Pericardium (tissue), 1 donor: ENCODE results near the genes NCEH1 and ECT2.

- RRBS, result no CpG with 5 or more reads among the region's 3 CpGs
These were observed 31.0 kb downstream of the PLD1 start for GRCh38 chr3:171779270-171779687.

DNA sequence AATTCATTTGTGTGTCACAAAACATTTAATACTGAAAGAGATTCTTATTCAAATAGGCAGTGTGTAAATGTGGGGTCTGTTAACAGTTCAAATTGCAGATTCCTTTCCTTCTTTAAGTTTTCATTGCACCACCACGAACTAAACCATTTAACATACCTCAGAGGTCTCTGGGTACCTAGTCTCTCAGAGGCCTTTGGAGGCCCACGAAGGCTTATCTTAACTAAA, 1.1 kb downstream of the PLD1 start:
- RRBS, result no CpG with 5 or more reads among the region's 2 CpGs

GRCh38 chr3:171809488-171809823, 827 bp downstream of the PLD1 start:
- RRBS, result no CpG with 5 or more reads among the region's 10 CpGs

GRCh38 chr3:171841287-171841773, 1.8 kb upstream of the TMEM212 start:
- RRBS, result no CpG with 5 or more reads among the region's 3 CpGs

GRCh38 chr3:171975359-171975791, 64.0 kb upstream of the FNDC3B start:
- RRBS, result no CpG with 5 or more reads among the region's 4 CpGs

- RRBS, result no CpG with 5 or more reads among the region's 7 CpGs
These were observed 28.0 kb downstream of the FNDC3B start for GRCh38 chr3:172067249-172068001.

DNA sequence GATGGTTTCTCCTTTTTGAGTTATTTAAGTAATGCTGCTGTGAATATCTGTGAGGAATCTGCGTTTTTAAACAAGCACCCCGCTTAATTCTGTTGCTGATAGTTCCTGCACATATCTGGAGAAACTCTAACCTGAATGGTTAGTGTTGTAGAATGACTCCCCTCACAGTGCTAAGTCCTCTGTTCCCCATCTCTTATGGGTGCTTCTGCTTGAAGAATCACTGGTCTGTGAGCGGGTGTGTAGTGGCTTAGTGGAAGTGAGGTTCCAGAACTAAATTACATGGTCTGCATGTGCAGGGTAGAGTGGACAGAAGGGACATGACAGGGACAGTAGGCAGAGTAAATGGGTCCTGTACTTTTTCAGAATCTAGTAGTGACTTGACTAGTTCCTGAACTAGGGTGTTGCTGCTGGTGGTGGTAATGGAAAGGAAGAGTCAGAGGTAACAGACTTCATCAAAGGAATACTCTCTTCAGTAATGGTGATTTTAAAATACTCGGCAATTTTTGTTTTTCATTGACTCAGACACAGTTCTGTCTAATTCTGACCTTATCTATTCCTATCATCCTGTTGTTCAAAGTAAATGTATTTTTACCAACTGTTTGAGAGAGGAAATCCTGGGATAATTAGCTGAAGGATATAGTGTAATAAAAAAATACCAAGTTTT, 55.3 kb downstream of the FNDC3B start:
- RRBS, result no CpG with 5 or more reads among the region's 4 CpGs

DNA sequence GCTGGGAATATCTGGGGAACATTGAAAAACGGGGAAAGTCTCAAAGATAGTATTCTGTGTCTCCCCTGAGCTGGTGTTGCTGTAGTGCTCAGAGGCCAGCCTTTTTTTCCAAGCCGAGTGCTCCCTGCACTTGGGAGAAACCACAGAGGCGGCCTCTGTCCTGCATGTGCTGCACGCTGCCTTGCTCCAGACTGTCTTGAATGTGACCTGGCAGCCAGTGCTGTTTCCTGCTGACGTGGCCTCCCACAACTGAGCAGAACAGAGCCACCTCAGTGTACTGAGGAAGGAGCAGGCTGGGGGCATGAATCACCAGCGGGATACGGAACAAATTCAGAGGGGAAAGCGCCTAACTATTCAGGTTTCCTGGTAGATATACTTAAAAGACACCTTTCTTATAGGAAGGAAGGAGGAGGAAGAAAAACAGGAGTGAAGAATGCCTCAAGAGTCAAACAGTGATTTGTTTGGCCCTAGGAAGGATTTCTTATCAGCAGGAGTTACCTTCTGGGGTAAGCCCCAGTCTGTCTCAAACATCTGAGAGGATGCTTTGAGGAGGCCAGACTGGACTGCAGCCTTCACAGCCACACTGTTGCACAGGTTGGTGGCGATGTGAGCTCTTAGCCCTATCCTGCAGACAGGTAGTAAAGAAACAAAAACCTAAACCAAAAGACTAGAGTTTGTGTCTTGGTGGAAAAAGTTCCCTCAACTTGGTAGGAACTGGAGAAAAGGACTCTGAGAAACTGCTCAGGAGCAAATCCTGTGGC, 114.0 kb downstream of the FNDC3B start:
- RRBS, result no CpG with 5 or more reads among the region's 9 CpGs

- RRBS, result no CpG with 5 or more reads among the region's 6 CpGs
These were observed 121.0 kb downstream of the FNDC3B start for GRCh38 chr3:172160049-172161034.

DNA sequence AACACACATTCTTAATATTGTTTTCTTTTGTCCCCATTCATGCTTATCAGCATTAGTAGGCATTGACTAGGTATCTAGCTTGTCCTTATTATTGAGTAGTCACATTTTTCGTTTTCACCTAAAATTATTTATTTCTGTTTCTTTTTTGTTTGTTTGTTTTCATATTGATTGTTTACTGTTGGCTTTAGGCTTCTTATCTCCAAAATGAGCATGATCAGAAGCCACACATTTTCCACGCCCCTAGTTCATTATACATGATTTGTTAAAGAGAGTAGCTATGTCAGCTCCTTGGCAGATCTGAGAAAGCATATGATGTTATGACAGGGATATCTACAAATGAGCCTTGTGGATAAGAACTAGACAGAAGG, 168.1 kb downstream of the GHSR start:
- RRBS, result no CpG with 5 or more reads among the region's 2 CpGs

GRCh38 chr3:172698198-172698631, 12.7 kb downstream of the NCEH1 start:
- RRBS, result no CpG with 5 or more reads among the region's 2 CpGs

GRCh38 chr3:172710638-172711802, at the start of gene NCEH1:
Gene NCEH1, minus strand, starts transcription at chr3:172711067.
- RRBS, result 2% methylated on average over 8 of the region's 45 CpGs

- RRBS, result under 1% methylated on average over 10 of the region's 54 CpGs
These were observed at the start of gene ECT2 for GRCh38 chr3:172750133-172751135. Gene ECT2, plus strand, starts transcription at chr3:172750726.

GRCh38 chr3:172760072-172760363, 9.5 kb downstream of the ECT2 start:
- RRBS, result no CpG with 5 or more reads among the region's 1 CpG

DNA sequence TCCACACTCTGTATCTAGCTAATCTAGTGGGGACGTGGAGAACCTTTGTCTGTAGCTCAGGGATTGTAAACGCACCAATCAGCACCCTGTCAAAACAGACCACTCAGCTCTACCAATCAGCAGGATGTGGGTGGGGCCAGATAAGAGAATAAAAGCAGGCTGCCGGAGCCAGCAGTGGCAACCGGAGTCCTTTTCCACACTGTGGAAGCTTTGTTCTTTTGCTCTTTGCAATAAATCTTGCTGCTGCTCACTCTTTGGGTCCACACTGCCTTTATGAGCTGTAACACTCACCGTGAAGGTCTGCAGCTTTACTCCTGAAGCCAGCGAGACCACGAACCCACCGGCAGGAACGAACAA, 116.8 kb downstream of the ECT2 start:
- RRBS, result no CpG with 5 or more reads among the region's 9 CpGs

- RRBS, result no CpG with 5 or more reads among the region's 5 CpGs
These were observed 573.5 kb downstream of the NLGN1 start for GRCh38 chr3:173970805-173971682.

- RRBS, result no CpG with 5 or more reads among the region's 7 CpGs
These were observed 836.8 kb downstream of the TBL1XR1 start for GRCh38 chr3:176360511-176360893.

DNA sequence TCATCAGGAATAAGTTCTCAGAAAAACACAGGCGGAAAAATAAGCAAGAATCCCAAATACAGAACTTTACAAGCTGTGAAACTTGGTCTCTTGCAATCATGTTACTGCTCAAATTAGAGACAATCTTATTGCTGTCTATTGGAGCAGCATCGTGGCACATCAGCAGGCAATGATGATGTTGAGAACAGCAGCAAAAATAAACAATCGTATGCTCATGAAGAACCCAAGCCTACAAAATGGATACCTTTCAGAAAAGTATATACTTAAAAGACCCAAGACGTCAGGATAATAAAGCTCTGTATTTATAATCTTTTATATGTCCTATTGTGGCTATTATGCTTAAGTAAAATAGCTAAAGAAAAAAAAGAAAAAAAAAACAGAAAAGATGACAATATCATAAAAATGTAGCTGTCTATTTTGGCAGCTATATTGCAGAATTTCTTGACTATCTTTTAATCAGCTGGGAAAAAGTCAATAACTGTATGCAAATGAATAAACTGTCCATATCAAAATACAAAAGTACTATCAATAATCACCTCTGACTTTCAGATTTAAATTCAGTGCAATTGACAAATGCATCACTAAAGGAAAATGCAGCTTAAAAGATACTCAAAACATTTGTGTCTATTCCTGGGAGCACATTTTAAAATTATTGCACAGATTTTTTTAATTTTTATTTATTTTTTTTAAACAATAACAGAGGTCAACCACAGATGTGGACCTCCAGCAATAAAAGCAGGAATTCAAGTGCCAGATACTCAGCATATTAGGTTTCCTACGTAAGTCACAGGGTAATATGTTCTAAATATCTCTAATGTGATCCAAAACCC, 174.4 kb downstream of the TBL1XR1 start:
- RRBS, result no CpG with 5 or more reads among the region's 5 CpGs

- RRBS, result no CpG with 5 or more reads among the region's 6 CpGs
These were observed 87.5 kb downstream of the TBL1XR1 start for GRCh38 chr3:177109527-177110392.

DNA sequence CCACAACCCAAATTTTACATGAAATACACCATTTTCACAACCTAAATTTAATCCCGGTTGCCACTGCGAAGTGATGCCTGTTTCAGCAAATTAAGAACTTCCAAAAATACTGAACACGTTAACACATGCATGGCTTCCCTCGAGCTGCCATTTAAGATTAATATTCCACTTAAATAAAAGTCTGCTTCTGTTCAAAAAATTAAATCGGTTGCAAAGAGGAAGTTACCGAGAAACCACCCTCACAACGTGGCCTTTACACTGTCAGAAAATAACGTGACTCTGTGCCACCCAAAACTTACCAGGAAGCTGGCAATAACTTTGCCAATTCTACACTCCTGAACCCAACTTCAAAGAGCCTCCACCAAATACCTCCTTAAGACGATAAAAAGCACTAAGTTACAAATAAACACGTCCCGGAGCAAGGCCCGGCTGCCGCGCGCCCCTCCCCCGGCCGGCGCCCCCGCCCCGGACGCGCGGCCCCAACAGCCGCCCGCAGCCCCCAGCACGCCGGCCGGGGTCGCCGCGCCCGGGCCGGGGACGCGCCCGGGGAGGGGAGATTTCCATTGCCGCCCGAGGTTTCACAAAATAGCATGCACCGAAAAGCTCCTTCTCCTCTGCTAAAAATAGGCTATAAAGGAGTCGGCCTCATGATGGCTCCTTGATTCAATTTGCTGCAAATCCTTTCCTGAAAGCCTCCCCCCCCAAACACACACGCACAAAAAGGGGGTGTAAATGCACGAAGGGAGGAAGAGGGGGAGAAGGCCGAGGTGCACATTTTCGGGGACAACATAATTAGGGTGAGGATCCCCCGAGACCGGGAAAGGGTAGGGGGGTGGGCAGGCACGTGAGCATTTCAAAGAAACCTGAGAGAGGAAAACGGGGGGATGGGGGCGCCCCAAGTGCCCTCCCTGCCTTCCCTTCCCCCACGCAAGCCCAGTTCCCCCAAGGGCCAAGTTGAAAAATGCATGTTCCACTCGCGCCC, 950 bp downstream of the TBL1XR1 start:
- RRBS, result 1% methylated on average over 8 of the region's 52 CpGs